SJSA1 (cell line): ENCODE results near the gene SOX30.

GRCh38 chr5:154805340-154806045 lies 44.9 kb downstream of the FAXDC2 start:
- RAMPAGE, long total RNA: no peak

- RAMPAGE, long total RNA: no peak
Observed at GRCh38 chr5:154813588-154813995, 36.8 kb downstream of the FAXDC2 start.

DNA sequence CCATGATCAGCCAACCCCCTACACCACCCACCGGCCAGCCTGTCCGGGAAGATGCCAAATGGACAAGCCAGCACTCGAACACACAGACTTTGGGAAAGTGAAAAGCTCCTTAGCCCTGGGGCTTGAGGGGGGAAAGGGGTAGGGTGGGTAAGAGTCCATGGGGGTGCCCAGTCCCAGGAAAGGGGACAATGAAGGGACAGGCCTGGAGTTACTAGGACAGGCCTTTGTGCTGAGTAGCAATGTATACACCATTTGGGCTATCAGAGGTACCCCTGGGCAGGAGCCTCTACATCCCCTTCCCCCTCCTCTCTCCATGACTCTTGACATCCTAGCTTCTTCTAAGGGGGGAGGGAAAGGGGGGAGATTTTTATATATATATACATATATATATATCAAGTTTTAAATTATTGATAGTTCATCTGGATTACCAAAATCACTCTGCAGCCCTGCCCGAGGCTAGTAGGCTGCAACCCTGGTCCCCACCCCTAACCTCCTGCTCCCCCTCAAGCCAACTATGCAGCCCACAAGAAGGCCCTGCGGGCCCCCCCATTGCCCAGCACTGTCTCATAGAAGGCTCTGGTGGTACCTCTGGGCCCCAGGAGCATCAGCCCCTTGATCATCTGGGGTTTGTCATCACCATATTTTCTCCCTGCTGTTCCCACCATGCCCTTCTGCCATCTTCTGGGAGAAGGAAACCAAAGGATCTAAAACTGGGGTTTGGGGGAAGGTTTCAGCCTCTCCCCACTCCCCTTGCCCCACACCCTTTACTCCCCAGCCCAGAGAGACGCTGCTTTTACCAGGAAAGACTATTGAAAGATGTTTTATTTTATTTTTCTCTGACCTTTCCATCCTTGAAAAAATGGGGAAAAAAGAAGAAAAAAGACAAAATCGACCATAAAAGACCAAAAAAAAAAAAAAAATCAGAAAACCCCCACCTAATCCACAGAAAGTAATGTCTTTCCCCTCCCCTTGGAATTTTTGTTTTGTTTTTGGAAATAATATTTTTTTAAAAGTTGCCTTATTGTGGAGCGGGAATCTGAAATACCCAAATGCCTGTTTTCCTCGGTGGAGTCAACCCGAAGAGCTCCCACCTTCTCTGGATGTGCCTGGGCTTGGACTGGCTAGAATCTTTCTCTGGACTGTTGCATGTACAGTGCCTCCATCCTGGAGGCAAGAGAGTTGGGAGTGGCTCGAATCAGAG lies 36.0 kb downstream of the FAXDC2 start:
- RAMPAGE, long total RNA: no peak

- RAMPAGE, long total RNA: no peak
Observed at GRCh38 chr5:154829391-154830368, 20.7 kb downstream of the FAXDC2 start.

DNA sequence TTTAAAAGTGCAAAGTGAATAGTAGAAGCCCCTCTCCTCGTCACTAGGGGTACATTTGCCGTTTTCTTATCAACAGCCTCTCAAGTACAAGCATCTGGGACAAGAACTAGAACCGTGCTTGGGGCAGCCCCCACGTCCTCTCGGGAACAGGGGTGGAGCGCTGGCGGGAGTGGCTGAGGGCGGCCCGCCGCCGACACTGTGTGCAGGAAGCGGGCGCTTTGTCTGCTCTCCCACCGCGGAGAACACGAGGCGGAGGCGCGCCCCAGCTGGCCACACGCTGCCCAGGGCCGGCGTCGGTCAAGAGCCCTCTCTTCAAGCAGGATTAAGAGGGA lies 1.1 kb upstream of the CNOT8 start:
- RAMPAGE, long total RNA: no peak

DNA sequence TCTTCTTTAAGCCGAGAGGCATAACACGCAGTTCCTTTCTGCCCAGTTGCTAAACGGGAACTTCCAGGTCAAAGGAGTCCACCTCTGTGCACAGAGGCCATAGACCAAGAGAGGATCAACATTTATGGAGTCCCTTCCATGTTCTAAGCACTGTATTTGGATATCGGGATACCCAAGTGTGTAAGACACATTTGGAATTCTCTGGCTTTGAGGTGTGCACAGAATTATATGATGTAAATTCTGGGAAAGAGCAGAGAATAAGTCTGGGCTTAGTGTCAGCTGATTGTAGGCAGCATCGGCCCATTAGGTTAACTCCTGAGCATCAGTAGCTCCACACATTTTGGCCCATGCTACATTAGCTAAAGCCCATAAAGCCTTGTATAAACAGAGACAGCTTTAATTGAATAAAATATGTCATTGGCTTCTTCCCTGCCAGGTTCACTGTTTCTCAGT lies 209.0 kb downstream of the KIF4B start:
- RAMPAGE, long total RNA: no peak

DNA sequence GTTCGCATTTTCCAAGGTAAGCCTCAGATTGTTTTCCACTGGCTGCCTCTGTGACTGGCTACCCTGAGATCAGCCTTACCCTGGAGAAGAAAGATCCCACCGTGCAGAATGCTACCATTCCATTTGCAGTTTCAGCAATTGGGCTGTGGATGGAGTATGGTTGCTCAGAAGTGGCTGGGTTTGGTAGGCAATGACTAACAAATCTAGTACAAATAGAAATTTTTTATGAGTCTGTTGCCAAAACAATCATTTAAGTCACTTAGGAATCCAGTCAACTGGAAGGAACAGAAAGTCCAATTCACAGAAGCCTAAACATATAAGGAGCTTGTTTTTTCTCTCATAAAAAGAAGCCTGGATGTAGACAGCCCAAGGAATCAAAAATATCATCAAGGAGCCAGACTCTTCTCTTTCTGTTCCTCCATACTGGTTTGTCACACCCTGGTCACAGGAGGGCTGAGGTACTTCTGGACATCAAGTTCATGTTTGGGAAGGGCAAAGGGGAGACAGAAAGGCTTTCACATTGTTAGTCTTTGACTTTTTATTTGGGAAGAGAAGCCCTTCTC lies 9.2 kb upstream of the TIMD4 start:
- RAMPAGE, long total RNA: no peak

DNA sequence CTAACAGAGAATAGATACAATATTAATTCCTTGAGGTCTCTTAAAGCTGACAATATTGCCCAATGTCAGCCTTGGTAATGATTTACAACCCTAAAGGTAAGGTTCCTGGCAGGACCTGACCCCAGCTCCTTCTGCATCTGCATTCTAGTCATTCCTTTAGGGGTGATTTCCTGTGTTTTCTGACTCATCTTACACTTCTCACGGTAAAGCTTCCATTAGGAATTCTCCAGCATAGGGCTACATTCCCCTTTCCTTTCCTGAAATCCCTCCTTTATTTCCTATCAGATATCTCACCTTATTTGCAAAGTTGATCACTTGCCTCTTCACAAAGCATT lies 9.3 kb downstream of the HAVCR1 start:
- RAMPAGE, long total RNA: no peak

DNA sequence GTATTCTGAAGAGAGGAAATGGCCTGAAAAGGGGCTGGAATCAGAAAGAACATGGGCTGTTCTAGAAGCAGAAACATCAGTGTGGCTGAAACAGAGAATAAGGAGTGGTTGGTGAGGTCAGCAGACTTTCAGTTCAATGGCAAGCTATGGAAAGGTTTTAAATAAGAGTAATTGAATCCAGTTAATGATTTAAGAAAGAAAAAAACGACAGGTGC lies 16.1 kb upstream of the HAVCR1 start:
- RAMPAGE, long total RNA: no peak

- RAMPAGE, long total RNA: no peak
Observed at GRCh38 chr5:157178824-157179314, 1.8 kb upstream of the ITK start.

DNA sequence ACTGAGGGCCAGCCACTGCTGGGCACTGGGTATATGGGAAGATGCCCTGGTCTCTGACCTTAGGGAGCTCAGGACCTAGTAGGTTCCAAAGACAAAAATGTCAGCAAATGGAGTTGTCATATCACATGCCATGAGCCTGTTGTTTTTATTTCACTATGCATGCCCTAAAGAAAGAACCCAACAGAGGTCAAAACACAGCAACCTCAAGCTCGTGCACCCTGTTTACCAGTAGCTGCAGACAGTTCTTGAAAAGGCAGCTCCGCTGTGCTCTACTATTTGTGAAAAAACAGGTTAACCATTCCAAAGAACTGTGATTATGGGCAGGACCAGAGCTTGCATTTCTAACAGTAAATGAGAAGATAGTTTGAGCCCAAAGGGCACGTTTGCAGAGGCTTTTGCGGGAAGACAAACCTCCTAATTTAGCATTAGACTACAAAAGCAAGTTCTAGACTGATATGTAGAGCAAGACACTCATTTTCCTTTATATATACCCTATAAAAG lies 22.8 kb downstream of the ITK start:
- RAMPAGE, long total RNA: no peak

DNA sequence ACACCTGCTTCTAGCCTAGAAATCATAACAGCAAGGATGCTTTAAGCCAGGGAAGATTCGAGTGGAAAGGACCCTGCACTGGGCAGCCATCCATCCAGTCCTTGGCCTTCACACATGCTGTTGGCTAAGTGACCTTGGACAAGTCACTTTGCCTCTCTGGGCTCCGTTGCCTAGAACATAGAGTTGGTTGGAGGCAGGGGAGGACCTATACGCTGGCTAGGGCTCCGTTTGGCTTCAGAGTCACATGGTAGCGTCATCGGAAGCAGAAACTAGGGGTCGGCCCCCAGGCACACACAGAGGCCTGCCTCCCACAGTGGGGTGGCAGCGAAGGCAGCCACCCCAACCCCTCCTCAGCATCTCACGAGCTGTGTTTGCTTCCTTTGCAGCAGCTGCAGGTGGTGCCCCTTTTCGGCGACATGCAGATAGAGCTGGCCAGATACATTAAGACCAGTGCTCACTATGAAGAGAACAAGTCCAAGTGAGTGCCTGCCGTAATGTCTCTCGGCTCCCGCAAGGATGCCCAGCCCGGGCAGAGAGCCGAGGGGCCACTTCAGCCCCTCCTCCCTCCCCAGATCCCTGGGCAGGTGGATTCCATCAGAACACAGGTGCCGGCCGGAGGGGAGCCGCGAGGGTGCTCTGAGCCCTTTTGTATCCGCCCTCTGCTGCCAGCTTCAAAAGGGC lies 36.0 kb downstream of the FNDC9 start:
- RAMPAGE, long total RNA: no peak

GRCh38 chr5:157370732-157371351 lies 25.4 kb upstream of the FNDC9 start:
- RAMPAGE, long total RNA: no peak

DNA sequence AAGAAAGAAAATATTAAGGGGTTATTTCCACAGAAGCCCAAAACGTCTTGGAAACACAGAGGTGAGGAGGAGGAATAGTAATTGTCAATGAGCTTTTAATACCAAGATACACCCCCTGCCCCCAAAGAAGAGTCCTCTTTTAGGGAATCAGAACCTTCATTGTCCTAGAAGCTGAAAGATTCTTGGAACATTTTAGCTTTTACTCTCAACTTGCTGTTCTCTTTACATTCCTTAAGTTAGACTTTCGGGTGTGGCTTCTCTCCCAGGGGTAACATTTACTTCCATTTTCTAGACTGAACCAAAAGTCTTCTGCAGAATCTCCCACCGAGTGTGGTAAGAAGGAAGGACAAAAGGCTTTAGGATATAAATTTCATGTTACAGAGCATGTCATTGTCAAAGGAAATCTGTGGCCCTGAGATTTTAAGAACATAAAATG lies 48.5 kb upstream of the FNDC9 start:
- RAMPAGE, long total RNA: no peak

GRCh38 chr5:157431970-157432313 lies 28.1 kb upstream of the NIPAL4 start:
- RAMPAGE, long total RNA: no peak

DNA sequence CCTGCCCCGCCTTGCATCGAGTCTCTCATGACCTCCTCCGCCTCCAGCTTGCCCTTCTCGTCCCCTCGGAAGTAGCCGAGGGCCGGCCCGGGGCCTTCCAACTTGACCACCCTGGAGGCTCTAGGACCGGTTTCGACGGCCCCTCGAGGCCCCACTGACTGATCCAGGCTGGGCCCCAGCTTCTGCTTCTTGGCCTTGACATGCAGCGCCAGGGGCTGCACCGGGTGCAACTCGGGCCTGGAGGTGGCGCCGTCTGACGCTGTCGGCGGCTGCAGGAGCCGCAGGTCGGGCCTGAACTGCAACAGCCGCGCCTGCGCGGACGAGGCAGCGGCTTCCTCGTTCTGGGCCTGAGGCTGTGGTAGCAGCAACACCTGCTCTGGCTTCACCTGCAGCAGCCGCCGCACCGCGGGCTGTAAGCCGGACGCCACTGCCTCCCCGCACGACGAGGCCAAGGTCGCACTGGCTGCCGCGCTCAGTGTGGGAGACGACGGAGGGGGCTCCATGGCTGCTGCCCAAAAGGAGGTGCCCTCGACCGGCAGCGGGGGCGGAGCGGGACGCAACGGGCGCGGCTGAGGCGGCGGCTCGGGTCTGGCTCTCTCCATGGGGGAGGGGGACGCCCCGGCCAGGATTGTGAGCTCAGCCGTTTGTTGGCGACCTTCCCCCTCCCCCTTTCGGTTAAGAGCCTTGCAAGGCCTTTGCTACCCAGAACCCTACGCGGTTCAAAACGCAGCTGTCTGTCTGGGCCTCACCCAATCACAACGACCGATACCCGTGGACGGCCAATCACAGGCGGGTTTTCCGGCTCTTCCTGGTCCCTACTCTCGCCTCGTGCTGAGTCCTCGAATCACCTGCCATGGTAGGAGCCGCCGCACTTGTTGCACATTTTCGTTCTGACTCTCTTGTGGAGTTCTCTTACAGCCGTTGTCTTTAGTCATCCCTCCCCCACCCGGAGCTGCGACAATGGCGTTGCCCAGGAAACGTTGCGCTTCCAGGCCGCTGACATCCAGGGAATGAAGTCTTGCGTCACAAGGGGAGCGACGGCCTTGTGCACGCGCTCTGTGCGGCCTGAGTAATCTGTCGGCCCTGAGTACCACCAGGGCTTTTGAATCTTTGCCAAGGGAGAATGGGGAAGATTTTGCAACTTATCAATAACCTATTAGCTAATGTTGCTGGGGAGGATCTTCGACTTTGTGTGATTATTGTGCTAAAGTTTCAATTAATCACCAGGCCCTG lies at the start of gene SOX30:
TSS of gene SOX30 (minus strand) at position 962 of the 1,233 bp plus-strand sequence.
- RAMPAGE, long total RNA: no peak

DNA sequence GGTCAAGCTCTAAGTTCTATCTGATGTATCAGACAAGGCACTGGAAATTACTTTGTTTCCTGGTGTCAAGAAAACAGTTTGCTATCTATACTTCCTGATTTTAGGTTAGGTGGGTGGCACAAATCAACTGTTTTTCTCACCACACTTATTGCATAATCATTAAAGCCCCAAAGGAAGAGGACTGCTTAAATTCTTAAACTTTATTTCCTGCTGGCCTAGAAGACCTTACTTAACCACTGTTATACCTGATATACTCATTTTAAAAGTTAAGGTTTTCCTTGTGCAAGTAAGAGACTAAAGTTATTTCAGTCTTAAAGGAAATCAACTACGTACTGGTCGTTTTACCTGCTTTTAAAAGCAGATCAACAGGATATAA lies 1.2 kb downstream of the CLINT1 start:
- RAMPAGE, long total RNA: no peak

- RAMPAGE, long total RNA: no peak
Observed at GRCh38 chr5:158390502-158390921, 531.6 kb upstream of the CLINT1 start.

- RAMPAGE, long total RNA: no peak
Observed at GRCh38 chr5:158431800-158432217, 572.9 kb upstream of the CLINT1 start.

GRCh38 chr5:158953777-158954583 lies 145.7 kb downstream of the EBF1 start:
- RAMPAGE, long total RNA: no peak